Measurements from ENCODE around the gene ECT2.

- RRBS, result no CpG with 5 or more reads among the region's 5 CpGs
These were observed 127.0 kb upstream of the SLC2A2 start for GRCh38 chr3:171153359-171153997.

- RRBS, result no CpG with 5 or more reads among the region's 4 CpGs
These were observed 198.8 kb downstream of the TNIK start for GRCh38 chr3:171261360-171261945.

- RRBS, result no CpG with 5 or more reads among the region's 6 CpGs
These were observed 132.7 kb downstream of the PLD1 start for GRCh38 chr3:171677372-171678204.

DNA sequence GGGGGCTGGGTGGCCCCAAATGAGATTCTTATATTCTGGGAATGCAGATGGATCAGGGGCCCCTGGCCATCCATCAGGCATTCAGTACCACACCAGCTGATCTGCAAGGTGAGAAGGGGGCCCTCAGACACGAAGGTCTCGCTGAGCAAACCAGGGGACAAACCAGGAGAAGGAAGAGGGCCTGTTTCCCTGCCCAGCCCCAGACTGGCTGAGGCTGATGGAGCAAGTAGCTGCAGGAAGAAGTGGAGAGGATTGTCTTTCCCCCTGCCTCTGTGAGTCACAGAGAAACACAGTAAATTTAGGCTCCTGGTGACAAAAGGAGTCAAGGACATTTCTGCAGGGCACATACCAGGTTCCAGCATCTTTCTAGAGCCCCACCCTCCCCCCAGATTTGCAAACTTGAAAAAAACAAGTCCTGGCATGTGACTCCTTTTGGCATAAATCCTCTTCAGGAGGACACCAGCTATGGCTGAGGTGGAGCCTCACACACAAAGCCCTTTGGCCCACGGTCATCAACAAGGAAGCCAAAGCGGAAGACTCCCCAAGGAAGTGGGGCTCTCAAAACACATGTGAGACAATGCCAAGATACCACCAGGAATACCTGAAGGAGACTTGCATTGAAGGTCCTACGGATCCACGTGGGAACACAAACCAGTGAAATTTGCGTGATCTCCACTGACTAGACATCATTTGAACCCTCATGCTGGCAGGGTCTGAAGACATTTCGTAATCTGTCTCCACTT lies 17.7 kb downstream of the PLD1 start:
- RRBS, result no CpG with 5 or more reads among the region's 8 CpGs

DNA sequence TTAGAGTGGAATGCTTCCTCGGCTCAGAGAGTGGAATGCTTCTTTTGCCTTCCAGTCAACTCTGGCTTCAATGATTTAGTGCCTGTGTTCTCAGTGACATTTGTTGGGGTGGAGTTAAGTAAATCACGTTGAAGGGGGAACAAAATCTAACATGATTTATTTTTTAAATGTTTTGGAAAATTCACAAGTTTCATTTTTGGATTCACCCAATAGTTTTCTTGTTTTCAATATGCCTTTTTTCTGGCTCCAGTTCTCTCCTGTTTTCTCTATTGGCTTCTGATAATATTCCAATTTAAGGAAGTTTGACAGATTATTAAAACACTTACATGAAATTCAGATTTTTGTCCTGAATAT lies 94.6 kb upstream of the FNDC3B start:
- RRBS, result no CpG with 5 or more reads among the region's 2 CpGs

DNA sequence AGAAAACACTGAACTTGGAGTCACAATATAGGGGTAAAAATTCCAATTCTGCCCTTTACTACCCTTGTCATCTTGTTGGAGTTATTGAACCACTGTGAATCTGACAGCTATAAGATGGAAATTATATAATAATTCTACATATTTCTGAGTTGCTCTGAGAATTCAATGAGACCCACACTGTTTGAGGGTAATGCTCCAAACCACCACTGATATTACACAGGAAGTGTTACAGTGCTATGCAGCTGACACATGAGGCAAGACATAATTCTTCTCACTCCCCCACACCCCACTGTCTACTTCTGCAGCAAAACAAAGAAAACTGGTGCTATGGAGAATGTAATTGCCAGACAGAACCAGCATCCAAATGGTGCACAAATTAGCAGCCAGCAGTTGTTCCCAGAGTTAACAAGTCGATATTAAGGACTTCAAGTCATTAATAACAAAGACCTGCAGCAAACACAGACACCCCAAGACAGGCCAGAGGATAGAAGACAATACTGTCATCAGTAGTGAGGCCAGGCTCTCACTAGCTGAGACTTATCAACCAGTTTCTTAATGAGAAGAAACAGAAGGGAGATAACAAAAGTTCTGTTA lies 58.9 kb upstream of the FNDC3B start:
- RRBS, result no CpG with 5 or more reads among the region's 1 CpG

GRCh38 chr3:172052416-172053029 lies 13.1 kb downstream of the FNDC3B start:
- RRBS, result no CpG with 5 or more reads among the region's 2 CpGs

DNA sequence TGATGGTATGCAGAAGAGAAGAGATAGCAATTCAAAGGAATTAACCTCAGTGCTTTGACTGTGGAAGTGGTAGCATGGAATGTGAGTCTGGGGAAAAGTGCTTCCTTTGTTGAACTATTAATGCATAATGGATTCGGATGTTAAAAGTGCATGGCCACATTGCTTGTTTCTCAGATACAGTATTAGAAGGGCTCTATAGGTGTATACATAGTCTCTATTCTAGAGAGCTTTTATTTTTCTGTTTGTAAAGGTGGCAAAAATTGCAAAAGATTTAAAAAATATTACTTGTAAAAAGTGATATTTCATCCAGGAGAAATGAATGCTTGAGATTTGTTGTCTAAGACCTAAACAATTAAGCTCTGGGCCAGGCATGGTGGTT lies 46.3 kb downstream of the FNDC3B start:
- RRBS, result no CpG with 5 or more reads among the region's 1 CpG

- RRBS, result no CpG with 5 or more reads among the region's 11 CpGs
These were observed 50.1 kb downstream of the FNDC3B start for GRCh38 chr3:172089341-172090039.

- RRBS, result no CpG with 5 or more reads among the region's 9 CpGs
These were observed 59.3 kb downstream of the FNDC3B start for GRCh38 chr3:172098440-172099298.

- RRBS, result no CpG with 5 or more reads among the region's 2 CpGs
These were observed 168.1 kb downstream of the GHSR start for GRCh38 chr3:172280218-172280585.

GRCh38 chr3:172319632-172320161 lies 128.6 kb downstream of the GHSR start:
- RRBS, result no CpG with 5 or more reads among the region's 8 CpGs

GRCh38 chr3:172595328-172595840 lies 72.2 kb upstream of the TNFSF10 start:
- RRBS, result 95% methylated on average over 1 of the region's 3 CpGs

DNA sequence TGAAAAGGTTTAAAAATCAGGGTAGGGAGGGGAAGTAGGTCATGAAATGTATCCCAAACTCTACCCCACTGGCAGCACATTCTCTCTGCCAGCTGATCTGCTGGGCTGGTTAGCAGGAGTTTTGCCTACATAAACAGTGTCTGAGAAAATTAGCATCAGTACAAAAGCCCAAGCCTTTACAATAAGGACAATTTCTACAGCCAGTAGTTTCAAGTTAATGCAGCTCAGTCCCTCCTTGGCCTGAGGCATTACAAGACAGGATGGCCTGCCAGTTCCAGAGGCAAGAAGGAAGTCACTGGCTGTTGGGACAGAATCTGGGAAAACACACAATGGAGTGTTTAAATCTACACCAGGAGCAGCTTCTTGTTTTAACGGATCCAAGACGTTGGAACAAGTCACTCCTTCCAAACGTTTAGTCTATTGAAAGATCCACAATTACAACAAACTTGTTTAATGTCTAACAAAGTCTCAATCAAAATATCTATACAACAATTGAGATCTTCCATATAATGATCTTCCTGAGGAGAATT lies 32.7 kb downstream of the NCEH1 start:
- RRBS, result no CpG with 5 or more reads among the region's 3 CpGs

DNA sequence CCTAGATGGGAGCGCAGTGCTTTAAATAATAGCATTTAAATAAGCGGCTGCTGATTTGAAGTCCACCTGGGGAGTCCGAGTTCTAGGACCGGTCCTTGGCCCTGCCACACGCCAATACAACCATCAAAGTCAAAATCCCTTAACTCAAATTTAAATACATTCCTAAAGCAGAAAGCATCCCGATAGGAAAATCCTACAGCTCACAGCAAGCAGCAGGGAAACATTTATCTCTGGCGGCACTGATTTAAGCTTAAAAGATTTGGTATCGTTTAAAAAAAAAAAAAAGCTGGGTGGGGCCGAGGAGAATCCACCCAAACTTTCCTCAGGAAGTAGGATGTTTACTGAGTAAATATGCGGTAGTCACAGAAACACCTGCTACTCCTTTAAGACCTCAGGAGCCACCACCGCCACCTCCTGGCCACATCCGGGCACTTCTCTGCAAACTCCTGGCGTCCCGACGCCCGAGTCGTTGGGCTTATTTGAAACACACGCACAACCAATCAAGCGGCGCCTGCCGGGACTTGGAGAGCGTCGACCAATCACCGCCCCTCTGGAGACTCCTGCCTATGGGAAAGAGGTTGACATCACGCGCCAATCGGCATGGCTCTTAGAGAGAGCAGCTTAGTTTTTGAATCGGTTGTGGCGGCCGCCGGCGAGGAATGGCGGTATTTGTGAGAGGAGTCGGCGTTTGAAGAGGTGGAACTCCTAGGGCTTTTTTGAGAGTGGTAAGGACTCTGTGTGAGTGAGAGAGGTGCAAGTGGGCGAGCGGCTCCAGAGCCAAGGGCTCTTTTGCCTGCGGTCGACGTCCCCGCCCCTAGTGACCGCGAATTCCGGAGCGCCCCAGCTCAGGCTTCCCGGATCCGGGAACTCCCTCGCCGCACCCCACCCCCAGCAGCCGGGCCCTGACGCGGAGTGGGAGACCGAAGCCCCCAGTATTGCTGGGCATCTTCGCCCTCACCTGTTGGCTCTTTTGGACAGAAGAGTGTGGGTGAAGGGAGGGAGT lies at the start of gene ECT2:
Gene ECT2 (plus strand): TSS at position 594 of the 1,003 bp plus-strand sequence.
- RRBS, result 2% methylated on average over 8 of the region's 54 CpGs

DNA sequence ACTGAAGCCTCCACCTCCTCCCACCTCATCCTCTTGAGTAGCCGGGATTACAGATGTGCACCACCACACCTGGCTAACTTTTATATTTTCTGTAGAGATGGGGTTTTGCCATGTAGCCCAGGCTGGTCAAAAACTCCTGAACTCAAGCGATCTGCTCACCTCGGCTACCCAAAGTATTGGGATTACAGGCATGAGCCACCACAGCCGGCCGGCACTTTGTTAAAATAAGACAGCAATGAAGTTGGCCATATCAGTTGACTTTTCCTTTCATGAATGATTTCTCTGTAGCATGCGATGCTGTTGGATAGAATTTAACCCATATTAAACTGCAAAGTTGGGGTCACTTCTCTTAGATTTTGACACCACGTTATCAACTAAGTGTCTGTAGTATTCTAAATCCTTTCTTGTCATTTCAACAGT lies 38.8 kb downstream of the ECT2 start:
- RRBS, result 100% methylated on average over 1 of the region's 7 CpGs

GRCh38 chr3:172796103-172796794 lies 45.7 kb downstream of the ECT2 start:
- RRBS, result no CpG with 5 or more reads among the region's 9 CpGs

DNA sequence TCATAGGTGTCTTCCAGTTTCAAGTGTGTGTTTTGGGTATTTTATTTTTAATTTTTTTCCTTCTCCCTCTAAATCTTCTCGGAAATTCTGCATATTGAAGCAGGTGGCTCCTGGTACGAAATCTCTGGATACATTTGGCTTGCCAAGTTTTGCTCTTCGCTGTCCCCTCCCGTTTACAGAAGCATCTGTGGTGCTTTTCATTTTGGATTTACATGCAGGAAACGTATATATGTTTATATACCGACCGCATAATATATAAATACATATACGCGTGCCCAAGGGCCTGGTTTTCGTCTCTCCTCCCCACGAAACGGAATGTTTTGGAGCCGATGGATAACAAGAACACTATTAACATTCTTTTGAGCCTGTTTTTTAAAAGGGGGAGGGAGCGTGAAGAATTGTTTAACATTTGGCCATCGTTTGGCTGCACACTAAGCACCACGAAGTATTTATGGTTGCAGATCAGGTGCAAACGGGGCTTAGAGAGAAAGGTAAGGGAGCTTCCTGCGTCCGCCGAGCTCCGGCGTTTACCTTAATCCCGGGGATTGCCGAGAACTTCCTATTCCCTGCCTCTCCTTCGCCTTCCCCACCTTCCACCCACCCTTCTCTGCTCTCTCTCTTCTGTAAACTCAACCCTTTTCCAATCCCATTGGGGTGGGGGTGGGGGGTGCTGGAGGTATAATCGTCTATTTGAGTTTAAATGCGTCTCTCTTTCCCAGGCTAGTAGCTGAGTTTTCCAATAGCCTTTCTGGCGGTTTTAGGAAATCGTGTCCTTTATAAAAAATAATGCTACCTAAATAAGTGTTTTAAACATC lies 1.1 kb upstream of the NLGN1 start:
- RRBS, result no CpG with 5 or more reads among the region's 29 CpGs

DNA sequence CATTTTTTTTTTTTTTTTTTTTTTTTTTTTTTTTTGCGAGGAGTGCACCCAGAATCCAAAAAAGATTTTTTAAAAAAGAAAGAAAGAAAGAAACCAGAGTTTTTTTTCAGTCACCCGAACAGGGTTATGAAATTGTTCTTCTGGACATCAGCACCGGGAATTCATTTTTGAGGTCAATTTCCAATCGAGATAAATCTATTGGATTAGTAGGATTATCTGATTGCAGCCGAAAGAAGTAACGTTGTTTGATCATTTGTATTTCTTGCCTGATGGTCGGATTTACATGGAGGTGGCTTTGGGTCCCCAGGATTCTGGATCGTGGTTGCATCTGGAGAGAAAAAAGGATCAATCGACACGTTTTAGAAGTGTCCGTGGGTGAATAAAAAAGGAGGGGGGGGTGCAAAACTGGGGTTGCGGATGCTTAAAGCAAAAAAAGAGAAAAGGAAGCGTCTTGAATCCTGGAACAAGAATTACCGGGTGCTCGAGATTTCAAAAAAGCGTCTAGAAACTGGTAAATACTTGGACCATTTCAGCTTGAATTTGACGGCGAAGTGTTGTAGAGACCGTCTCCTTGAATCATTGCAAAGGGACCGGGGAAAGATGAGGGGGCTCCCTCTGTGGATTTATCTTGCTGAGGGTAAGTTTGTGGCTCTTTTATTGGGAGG lies 187.0 kb downstream of the NLGN1 start:
- RRBS, result no CpG with 5 or more reads among the region's 20 CpGs

All from cardiac fibroblast (primary cell).